GM12892 (cell line): ENCODE measurements around a stretch of chr15.

DNA sequence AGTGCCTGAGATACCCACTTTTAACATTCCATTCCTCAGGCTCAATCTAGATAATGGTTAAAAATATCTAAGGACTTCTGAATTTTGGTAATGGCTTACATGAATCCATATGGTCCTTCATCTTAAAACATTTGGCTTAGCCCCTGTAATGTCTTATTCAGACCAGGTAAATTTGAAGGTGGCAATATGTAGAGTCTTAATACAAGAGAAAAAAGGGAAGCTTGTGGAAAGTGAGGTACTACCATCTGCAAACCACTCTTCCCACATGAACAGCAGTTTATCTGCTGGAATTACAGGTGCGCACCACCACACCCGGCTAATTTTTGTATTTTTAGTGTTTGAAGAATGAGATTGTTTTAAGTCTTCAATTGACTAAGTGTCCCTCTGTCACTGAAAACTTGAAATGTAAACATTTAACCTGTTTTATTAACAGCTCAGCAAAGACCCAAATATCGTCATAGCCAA lies 6.9 kb downstream of the ELL3 start:
- RRBS, result no CpG with 5 or more reads among the region's 3 CpGs

GRCh38 chr15:43773867-43775131 lies 2.5 kb downstream of the ELL3 start:
- RRBS, result no CpG with 5 or more reads among the region's 14 CpGs

DNA sequence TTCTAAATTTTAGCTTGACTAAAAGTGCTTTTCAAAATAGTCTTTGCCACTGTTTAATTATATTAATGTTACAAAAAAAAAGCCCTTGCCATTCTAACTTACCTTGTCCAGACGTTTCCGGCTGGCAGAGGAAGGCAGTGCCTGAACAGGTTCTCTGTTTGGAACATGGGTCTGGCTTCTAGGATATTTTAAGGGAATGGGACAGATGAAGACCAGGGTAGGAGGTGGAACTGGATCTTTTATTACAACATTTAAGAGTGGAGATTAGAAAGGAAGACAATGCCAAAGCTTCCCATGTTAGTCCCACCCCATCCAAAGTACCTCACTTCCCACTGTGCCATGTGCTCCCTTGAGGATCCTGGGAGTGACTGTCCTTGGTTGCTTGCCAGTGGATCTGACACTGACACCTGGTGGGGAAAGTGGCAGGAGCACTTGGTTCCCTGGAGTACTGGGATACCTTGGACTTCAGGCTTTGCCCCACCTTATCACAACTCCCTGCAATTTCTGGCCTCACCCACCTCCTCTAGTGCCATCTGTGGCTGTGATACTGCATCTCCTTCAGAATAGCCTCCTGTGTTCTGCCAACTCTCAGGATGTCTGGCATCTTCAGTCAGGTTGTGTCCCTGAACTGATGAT lies 1.4 kb downstream of the ELL3 start:
- RRBS, result no CpG with 5 or more reads among the region's 2 CpGs

- RRBS, result no CpG with 5 or more reads among the region's 22 CpGs
Observed at GRCh38 chr15:43792969-43793723, 1.0 kb downstream of the SERF2 start.

DNA sequence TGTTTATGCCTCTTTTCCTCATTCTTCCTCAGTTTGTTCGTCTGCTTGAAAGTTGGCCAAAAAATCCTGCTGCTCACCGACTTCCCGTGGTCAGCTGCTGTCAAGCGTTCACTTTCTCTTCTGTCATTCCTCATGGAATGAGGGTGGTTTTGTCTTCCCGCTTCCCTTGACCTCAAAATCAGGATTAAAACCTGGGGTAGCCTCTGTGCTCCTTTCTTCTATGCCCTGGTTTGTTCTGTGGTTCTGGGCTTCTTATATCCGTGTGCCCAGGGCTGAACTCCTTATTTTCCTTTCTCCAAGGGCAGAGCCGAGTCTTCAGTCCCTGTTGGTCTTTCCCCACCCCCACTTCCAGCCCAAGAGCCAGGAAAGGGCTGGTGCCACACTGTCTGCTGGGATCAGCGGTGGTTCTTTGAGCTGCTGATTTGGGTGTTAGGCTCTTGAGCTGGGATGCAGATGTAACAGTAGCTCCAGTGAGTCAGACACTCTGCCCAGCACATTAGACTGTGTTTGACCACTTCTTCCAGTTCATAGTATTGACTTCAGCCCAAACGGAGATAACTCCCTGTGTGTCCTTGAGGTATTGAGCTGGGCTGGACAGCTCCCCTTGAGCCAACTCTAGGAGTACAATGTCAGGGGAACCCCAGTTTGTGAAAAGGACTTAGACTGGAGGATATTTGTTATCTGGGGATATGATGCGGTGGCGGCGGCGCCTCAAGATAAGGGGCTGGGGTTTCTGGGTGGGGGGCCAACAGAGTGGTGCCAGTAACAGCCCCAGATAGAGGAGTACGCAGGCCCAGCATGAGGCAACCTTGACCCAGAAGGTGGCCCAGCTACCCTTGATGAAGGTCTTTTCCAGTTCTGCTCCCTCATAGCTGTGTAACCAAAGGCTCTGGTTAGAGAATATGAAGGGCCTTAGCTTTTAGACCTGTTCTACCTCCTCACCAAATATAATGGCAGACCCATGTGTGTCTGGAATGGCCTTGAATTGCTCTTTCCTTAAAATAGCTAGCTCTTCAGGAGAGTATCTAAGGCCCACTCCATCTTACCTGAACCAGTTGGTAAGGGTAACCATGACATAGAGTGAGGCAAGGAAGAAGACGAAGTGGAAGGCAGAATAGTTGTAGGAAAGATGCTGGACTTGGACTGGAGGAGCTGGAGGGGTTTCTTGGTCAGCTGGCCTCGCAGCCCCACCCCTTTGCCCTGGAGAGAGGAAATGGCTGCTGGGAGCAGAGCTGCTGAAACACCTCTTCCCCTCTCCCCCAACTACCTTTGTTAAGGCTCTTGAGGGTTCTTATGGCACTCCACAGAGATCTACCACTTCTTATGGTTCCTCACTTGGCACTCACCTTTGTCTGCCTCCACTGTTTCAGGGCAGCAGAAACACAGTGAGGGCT lies 2.7 kb downstream of the SERF2 start:
- RRBS, result no CpG with 5 or more reads among the region's 16 CpGs

GRCh38 chr15:43808838-43810151 lies 8.9 kb downstream of the HYPK start:
- RRBS, result no CpG with 5 or more reads among the region's 13 CpGs

DNA sequence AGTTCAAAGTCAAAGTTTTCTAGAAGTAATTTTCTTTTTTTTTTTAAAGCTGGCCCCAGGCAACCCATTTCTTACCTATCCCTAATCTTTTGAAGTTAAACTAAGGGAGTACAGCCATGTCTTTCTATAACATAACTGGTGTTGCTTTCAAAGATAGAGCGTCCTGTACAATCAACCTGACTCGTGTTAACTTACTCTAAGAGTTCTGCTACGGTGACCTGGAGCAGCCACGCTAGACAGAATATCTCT lies 36.1 kb downstream of the GOLM2 start:
- RRBS, result no CpG with 5 or more reads among the region's 4 CpGs

GRCh38 chr15:44662294-44662998 lies 1.0 kb downstream of the SPG11 start:
- RRBS, result no CpG with 5 or more reads among the region's 14 CpGs

GRCh38 chr15:44710031-44710635 lies 990 bp downstream of the PATL2 start:
- RRBS, result no CpG with 5 or more reads among the region's 6 CpGs

DNA sequence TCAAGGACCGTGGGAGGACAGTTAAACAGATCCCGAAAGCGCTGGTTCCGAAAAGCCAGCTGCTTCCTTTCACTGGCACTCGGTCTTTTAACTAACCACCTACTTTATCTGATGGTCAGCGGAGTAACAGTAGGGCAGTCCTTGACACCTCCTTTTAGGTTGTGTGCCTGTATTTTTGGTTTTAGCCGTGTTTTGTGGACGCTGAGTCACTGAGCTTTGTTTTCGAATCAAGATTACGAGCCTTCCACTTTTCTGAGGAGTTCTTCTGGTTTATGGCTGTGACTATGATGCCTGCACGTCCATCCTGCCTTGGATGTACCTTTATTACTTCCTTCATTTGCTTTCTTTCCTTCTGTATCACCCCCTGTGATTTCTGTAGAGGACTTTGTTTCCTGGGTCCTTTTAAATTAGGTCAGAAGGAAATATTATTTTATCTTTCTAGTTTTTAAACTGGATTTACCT lies 31.5 kb downstream of the DUOX2 start:
- RRBS, result no CpG with 5 or more reads among the region's 11 CpGs

GRCh38 chr15:45134533-45135868 lies 5.2 kb downstream of the DUOX1 start:
- RRBS, result 34% methylated on average over 5 of the region's 84 CpGs

GRCh38 chr15:45162229-45163280 lies 25.2 kb downstream of the SHF start:
- RRBS, result no CpG with 5 or more reads among the region's 8 CpGs

DNA sequence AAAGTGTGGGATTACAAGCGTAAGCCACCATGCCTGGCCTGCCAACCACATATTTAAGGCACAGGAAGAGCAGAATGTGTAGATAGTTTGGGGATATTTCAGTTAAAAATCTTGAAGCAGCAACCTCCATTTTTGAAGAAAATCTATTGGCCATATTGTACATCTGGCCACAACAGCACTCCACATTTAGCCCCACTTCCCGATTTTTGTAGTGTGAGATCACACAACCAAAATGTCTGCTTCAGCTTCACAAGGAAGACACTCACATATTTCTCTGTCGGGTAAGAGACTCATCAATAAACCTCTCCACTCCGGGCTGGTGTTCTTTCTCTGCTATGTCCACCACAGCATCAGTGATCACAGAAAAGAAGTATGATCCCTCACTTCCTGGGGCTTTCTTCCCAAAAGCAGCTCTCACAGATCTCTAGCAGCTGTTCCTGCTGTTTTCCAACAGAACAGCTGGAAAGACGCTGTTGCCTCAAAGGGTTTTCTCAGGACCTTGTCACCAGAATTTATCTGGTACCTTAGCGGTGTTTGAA lies 46.5 kb downstream of the GATM start:
- RRBS, result no CpG with 5 or more reads among the region's 6 CpGs

DNA sequence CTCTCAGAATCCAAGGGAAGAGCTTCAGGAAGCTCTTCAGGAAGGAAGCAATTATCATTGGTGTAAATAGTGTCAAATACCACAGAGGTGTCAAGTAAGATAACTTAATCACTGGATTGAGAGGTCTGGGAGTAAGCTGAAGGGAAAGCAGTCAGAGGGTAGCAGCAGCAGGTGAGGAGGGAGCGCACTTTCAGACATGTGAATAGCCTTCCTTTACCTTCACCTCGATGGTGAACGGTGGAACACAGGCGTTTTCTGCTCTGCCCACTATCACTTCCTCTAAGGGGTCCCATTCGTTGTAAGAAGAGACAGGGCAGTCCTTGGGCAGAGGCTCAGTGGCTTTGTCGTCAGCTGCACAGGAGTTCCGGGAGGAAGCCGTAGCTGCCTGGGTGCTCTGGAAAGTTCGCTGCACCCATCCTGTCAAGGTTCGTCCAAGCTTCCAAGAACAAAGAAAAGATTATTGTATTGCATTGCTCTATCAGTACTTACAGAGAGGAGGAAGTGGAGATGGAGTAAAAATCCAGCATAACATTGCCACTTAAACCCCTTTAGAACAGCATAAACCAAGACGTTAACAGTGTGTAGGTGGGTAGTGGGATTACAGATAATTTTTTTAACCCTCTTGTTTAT lies 1.8 kb downstream of the GATM start:
- RRBS, result no CpG with 5 or more reads among the region's 11 CpGs

DNA sequence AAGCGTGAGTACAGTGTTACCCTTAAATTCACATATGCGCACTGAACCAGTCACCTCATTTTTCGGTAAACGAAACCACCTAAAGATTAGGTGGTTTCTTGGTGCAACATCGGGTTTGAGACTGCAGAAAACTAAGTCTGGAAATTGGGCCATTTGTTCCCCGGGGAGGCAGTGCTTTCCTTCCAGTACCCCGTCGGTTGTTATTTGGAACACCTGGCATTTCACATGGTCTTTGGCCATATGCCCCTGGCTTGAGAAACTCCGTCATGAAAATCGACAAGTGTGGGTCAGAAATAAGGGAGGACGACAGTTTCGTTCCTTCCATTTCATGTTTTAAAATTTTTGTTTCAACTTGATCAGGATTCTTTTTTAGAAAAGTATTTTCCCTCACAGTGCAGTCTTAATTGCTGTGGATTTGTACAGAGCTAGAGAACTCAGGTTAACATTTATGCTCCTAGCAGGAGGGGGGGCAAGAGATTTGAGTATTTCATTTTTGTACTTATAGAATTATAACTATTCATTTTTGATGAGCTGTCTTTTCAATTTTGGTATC lies 619 bp upstream of the GATM start:
- RRBS, result no CpG with 5 or more reads among the region's 12 CpGs

GRCh38 chr15:45397077-45397770 lies 4.9 kb upstream of the SPATA5L1 start:
- RRBS, result no CpG with 5 or more reads among the region's 7 CpGs

GRCh38 chr15:45441549-45442154 lies 11.2 kb downstream of the C15orf48 start:
- RRBS, result no CpG with 5 or more reads among the region's 8 CpGs

DNA sequence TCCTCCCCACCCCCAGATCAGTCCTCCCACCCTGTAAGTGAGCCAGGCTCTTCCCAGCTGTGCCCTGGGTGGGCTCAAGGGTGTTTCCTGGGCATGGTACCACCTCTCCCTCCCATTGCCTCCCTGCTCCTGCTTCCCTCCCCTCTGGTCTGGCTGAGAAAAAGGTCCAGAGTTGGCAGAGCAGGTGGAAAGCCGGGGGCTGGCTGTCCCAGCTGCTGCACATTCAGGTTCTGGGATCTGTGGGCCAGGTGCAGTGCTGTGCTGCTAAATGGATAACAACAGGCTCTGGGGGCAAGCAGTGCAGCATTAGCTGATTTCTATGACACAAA lies 24.7 kb downstream of the C15orf48 start:
- RRBS, result no CpG with 5 or more reads among the region's 1 CpG